Hair follicle dermal papilla cell (primary cell): Measurements from ENCODE around the genes IQGAP2, CRHBP and WDR41.

DNA sequence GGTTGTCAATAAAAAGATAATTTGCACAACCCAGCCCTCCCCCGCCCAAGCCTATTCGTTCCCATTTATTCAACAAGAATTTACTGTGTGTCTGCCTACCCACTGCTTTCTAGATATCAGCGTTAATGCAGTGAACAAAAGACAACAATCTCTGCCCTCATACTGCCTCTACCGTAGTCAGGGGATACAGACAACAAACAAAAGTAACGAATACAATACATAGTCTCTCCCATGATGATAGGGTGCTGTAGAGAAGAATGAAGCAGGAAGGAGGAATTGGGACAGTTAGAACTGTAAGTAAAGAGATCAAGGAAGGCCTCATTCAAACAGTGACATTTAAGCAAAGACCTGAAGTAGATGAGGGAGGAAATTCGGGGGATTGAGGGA is 1.7 kb downstream of the GFM2 start:
- CAGE, long polyA plus RNA: no peak

DNA sequence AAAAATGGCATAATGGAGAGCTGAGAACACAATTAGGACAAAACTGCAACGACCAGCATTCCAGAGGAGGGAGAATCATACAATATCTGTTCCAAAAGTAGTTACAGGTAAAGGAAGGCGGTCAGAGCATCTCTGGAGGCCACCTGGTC is 749 bp downstream of the FAM169A start:
- CAGE, long polyA plus RNA: no peak

DNA sequence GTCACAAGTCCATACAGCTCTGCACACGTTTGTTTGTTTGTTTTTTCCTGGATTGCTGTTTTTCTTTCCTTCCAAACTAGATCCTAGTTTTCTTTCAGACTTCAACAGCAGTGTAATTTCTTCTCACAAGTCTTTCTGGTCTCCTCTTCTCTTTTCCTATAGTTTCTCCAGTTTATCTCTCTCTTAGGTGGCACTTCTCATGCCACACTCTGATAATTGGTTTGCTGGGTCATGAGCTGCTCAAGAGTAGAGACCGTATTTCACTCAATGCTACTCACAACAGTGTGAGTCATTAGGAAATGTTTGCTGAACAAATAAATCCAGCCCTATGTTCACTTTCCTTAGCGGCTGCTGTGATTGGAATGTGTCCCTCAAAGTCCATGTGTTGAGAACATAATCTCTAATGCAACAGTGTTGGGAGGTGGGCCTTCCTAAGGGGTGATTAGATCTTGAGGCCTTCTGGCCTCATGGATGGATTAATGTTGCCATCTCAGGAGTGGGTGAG is 50.5 kb upstream of the FAM169A start:
- CAGE, long polyA plus RNA: no peak

DNA sequence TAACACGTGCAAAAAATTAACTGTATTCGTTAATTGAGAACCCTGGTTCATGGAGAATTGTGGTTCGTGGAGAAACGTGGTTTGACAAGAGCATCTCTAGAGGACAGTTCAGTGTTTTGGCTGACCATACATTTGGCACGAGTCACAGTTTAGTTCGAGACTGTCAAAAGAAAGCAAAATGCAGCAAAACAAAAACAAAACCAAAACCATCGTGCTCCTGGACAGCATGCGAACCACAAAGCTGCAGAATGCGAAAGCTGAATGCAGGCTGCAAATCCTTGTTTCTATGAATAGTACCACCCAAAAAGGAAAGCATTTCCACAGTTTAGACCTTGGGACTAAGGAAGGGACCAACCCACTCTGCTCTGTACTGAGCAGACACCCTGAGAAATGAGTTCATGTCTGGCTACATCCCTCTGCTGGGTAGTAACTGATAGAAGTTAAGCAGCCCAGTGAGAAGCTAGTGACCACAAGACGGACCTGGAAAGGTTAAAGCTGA is 3.9 kb downstream of the GCNT4 start:
- CAGE, long polyA plus RNA: no peak

GRCh38 chr5:75558727-75559408 is 47.4 kb upstream of the CERT1 start:
- CAGE, long polyA plus RNA: no peak

DNA sequence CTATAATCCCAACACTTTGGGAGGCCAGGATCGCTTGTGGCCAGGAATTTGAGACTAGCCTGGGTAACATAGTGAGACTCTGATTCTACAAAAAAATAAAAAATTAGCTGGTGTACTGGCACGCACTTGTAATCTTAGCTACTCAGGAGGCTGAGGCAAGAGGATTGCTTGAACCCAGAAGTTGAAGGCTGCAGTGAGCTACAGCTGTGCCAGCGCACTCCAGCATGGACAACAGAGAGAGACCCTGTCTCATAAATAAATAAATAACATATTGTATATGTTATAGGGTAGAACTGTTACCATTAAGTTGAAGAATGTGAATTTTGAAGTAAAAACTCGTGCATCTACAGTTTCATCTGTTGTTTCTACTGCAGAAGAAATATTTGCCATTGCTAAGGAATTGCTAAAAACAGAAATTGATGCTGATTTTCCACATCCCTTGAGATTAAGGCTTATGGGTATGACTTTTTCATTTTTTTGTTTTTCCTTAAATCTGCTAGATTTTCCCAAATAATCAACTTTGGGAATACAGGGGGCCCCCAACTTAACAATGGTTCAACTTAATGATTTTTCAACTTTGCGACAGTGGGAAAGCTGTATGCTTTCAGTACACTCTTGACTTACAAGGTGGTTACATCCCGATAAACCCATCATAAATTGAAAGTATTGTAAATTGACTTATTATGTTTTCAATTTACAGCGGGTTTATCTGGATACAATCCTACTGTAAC is 17.5 kb upstream of the ANKDD1B start:
- CAGE, long polyA plus RNA: no peak

GRCh38 chr5:75614669-75615283 is 3.5 kb downstream of the ANKDD1B start:
- CAGE, long polyA plus RNA: no peak

GRCh38 chr5:76083846-76085268 is 1.2 kb downstream of the SV2C start:
- CAGE, long polyA plus RNA: no peak

DNA sequence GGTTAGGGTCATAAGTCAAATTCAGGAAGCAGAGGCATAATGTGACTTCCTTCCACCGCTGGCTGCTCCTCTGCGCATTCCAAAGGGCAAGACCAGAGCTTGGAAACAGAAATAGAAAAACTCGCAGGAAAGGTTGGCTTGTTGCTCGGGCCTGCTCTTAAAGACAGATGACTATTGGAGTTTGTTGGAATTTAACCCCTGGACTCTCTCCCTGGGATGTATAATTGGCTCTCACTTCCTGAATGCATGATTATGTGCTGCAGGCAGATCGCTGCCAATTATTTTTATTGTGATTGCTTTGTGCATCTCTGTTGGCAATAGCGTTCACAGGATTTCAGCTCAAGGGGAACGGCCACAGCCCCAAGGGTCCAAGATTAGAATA is 129.5 kb upstream of the IQGAP2 start:
- CAGE, long polyA plus RNA: no peak

DNA sequence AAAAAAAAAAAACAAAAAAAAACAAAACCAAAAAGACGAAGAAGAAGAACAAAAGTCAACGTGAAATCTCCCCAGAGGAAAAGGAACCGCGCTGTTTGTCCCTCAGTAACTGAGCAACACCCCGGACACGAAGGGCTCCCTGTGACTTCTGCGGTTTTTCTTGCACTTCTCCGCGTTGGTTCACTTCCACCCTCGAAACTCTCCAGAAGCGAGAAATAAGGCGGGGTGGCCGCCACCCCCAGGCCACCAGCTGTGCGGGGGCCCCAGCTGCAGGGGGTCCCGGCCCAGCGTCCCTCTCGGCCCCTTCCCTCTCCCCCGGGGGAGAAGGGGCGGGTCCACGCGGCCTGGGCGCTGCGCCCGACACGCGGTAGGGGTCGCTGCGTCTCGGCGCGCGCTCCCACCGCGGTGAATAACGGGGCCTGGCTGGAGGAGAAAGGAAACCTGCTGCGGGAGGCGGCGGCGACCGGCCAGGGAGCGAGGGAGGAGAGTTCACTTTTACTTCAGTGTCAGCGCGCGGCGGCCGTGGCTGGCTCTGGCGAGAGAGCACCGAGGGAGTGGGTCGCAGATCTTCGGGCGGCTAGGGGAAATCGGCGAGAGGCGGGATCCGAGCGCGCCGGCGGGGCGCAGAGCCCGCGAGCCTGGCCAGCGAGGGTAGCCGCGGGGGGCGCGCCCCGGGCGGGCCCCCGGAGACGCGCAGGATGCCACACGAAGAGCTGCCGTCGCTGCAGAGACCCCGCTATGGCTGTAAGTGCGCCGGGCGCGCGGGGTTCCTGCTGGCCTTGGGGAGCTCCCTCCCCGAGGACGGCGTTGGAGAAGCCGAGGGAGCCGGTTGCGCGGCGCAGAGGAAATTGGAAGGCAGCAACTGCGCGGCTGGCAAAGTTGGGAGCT is at the start of gene IQGAP2:
IQGAP2 (plus strand) TSS at position 438 of the 888 bp plus-strand sequence.
- CAGE, long polyA plus RNA: no peak

DNA sequence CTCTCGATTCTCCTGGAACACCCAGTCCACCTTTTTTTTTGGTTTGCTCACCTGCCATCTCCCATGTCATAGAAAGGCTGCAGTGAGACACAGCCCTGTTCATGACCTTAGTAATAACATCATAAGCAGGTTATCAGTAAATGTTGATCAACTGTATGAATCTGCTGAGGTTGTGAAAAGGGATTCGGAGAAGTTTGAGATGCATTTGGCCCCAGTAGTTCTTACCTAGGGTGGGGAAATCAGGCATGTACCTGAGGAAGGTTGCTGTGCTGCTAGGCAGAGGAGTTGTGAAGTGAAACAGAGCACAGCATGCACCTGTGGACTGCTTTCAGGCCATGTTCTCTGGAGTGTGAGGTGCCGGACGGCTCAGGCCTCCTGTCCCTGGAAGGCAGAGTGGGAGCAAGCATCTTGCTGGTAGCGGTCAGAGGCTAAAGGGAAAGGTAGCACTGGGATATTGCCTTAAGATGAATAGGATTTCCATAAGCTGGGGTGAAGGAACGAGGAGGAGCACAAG is 88.9 kb downstream of the IQGAP2 start:
- CAGE, long polyA plus RNA: no peak

GRCh38 chr5:76566703-76566974 is 56.6 kb downstream of the F2RL2 start:
- CAGE, long polyA plus RNA: no peak

- CAGE, long polyA plus RNA: no peak
Observed at GRCh38 chr5:76584147-76584853, 38.9 kb downstream of the F2RL2 start.

DNA sequence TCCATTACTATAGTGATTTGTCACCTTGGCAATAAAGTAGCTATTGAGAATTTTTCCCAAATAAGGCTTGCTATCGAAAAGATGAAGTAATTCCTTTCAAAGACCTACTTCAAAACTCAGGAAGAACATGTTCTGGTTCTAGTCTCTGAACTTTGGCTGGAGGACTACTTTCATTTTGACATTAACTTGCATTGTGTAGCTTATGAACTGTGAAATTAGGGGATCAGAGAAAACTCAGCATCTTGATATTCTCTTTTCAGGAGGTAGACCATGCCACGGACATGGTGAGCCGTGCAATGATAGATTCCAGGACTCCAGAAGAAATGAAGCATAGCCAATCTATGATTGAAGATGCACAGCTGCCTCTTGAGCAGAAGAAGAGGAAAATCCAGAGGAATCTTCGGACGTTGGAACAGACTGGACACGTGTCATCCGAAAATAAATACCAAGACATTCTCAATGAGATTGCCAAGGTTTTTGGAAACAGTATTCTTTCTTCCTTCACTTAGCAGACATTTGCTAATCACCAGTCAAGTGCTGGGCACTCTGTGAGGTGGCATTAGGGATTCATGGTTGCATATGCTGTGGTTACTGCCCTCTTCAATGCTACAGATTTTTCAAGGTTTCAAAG is 20.6 kb upstream of the F2R start:
- CAGE, long polyA plus RNA: no peak

DNA sequence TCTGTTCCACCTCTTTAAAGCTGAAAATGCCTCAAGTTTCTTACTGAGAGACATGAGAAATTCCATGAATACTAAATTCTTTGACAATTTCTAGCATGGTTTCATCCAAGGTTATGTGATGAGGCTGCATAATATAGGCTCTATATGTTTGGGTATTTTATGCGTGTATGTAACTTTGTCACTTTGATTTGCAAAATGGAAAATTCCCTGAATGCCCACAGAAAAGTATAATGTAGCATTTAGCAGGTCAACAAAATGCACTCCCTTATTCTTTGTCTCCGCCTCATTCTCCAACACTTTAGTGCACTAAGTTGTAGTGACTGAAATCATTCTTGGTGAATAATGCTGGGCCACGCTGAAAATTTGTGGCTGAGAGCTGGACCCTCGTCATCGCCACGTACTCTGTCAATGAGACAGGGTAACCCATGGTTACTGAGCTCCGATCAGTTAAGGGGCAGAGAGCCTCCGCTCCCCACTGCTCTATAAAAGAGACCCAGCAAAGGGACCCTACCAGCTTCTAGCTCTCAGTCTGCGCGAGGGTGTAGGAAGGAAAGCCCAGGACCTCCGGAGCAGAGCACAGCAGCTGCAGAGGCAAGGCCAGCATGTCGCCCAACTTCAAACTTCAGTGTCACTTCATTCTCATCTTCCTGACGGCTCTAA is at the start of gene CRHBP:
CRHBP (plus strand) TSS at position 513 of the 660 bp plus-strand sequence.
- CAGE, long polyA plus RNA: no peak

GRCh38 chr5:77076801-77078009 is 9.9 kb downstream of the ZBED3 start:
- CAGE, long polyA plus RNA: no peak

- CAGE, long polyA plus RNA: no peak
Observed at GRCh38 chr5:77179971-77180521, 30.4 kb upstream of the PDE8B start.

GRCh38 chr5:77485200-77485494 is 7.0 kb downstream of the WDR41 start:
- CAGE, long polyA plus RNA: no peak

DNA sequence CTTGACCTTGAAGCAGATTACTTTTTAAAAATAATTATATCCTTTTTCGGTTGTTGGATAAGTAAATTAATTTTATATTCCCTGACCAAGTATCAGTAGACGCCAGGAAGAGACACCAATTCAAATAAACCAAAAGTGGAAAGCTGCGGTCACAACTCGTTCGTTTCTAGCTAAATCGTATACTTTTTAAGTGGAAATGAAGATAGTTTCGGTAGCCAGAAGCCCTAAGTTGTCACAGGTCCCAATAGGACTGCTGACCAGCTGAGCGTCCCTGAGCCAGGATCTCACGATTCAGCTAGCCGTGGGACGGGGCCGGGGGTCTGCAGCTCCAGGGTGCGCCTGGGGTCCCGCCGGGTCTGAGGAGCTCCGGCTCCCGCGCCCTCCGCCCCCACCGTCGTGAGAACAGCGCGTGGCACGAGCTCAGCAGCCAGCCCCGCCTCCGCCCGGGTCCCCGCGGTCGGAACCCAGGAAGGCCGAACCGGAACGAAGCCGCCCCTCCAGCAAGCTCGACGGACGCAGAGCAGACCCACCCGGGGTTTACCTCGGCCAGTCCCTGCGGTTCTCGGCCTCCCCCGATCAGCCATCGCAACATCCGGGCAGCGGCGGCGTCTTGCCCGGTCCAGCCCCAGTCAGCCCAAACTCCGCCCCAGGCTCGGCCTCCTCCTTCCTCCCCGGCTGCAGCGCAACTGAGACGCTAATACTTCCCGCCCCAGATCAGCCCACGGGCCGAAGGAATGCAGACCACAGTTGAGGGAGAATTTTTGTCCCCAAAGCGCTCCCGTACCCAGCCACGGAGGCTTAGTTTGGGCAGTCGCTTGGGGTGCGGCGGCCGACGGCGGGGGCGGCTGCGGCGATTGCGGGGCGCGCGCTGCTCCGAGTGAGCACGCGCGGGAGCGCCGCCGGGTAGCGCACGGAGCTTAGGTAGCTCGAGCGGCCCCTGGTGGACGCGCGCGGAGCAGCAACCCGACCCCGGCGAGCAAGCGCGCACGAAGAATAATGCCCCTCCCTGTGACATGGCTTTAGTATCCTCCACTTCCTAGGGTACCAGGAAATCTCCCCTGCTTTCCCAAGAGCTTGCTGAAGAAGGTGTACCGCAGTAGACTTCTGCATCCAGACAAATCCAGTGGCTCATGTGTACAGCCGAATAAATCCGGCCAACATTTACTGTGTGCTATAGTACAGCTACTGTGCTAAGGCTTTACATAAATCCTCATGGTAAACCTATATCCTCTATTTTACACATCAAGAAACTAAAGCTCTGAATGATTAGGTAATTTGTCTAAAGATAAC is at the start of gene WDR41:
WDR41 (minus strand) TSS at position 688 of the 1,290 bp plus-strand sequence.
- CAGE, long polyA plus RNA: no peak

DNA sequence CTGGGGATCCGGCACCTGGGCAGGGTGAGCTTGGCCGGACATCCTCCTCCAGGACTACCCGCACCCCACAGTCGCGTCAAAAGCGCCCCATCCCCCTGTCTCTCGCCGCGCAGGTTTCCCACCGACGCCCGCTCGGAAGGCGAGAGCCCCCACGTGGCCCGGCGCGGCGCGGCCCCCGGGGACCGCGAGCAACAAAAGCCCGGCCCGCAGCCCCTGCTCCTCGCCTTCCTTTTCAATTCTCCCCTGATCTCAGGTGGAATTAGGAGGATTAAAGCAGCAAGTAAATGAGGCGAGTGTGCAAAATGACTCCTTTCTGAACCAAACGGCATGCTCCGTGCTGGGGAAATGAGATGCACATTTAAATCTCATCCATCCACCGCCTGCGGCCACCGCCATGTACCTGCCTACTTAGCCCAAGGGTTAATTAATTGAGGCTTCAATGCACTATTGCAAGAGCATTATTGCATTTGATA is 196.6 kb upstream of the TBCA start:
- CAGE, long polyA plus RNA: no peak